Islet of Langerhans (tissue), 1 donor: ENCODE measurements around a stretch of chr7.

DNA sequence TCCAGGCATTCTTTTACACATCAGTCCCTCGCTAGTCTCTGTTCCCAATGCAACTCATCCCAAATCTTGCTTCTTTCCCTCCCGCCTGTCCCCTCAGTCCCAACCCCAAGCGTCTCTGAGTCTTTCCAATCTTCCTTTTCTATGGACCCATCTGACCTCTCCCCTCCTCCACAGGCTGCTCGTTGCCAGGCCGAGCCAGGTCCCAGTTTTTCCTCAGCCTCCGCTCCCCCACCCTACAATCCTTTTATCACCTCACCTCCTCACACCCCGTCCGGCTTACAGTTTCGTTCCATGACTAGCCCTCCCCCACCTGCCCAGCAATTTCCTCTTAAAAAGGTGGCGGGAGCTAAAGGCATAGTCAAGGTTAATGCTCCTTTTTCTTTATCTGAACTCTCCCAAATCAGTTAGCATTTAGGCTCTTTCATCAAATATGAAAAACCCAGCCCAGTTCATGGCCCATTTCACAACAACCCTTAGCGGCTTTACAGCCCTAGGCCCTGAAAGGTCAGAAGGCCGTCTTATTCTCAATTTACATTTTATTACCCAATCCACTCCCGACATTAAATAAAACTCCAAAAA, 8.7 kb upstream of the CCL26 start:
- RRBS = no CpG with 5 or more reads among the region's 13 CpGs

GRCh38 chr7:75922975-75923670, 8.2 kb downstream of the POR start:
- RRBS = no CpG with 5 or more reads among the region's 13 CpGs

DNA sequence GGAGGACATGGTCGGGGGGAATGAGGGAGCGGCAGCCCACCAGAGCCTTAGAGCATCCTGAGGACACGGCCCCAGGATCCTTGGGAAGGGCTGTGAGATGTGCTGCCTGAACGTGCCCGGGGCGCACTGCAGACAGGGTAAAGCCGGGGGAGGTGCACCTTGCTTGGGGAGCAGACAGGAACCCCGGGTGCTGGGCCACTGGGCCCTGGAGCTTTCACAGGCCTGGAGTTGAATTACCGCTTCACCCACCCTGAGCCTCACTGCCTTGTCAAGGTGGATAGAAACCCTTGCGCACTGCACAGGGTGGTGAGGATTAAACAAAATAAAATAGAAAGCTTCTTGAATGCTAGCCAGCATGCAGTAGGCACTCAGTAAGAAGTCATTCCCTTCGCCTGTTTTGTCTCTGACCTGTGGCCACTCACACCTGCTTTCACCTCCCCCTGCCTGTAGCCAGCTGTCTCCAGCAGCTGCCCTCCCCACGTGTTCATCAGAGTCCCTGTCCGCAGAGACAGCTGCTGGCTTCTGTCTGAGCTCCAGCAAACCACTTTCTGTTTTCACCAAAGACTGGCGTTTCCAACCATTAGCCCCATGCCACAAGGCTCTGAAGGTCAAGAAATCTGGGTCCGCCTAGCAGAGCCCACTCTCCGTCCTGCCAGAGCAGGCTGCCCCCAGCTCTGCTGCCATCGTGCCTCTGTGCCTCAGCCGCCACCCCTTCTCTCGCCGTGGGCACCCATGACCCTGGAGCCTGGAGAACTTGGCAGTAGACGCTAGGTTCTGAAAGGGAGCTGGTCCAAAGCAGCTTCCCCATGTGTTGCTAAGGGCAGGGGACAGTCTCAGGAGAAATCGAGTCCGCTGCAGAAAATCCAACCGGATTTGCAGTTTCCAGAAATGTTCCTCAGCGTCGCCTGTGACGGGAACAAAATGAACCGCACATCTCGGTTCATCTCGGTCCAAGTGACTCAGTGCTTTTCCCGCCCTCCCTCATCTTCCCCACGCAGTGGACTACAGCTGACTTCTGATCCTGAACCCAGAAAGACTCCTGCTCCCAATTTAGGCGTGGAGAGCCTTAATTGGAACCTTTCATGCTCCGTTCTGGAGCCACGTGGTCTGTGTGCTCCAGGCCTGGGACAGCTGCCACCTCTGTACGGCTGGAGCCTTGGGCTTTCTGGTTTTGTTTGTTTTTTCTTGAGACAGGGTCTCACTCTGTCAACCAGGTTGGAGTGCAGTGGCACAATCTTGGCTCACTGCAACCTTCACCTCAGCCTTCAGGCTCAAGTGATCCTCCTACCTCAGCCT, 28.1 kb downstream of the TMEM120A start:
- RRBS = 60% methylated on average over 2 of the region's 36 CpGs

DNA sequence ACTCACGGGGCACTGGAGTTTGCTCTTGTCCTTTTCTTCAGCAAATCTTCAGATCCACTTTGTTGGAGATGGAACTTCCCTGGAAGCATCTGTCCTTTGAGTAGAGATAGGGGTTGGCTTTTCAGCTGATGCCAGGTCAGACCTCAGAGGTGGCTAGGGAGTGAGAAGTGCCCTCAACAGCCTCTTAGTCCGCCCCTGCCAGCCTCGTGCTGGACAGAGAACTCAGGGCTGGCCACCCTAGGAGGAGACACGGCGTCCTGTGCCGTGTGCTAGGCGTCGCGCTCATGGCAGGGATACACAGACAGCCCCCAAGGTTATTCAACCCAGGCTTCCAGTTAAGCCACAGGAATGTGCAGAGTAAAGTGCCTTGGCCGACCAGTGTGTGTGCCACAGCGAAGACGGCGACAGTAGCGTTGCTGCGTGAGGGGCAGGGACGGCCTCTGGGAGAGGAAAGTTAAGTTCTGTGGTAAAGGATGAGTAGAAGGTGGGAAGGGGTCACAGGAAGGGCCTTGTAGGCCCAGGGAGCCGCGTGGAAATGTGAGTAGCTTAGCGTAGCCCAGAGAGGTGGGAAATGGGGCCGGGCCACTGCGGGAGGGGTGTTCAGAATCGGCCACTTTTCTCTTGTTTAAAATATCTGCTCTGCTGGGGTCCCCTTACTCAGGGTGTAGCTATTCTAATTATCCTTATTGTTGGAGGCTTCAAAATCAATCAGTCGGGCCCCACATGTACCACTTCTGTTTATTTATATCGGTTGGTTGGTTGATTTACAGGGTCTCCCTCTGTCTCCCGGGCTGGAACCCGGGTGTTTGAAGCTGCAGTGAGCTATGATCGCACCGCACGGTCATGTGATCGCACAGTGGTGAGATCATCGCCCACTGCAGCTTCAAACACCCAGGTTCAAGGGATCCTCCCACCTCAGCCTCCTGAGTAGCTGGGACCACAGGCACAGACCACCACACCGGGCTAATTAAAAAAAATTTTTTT, 24.6 kb downstream of the TMEM120A start:
- RRBS = no CpG with 5 or more reads among the region's 32 CpGs

GRCh38 chr7:75983284-75983856, 11.0 kb downstream of the TMEM120A start:
- RRBS = 61% methylated on average over 6 of the region's 23 CpGs

- RRBS = no CpG with 5 or more reads among the region's 9 CpGs
Measured at GRCh38 chr7:76049257-76049883, 1.5 kb downstream of the MDH2 start.

DNA sequence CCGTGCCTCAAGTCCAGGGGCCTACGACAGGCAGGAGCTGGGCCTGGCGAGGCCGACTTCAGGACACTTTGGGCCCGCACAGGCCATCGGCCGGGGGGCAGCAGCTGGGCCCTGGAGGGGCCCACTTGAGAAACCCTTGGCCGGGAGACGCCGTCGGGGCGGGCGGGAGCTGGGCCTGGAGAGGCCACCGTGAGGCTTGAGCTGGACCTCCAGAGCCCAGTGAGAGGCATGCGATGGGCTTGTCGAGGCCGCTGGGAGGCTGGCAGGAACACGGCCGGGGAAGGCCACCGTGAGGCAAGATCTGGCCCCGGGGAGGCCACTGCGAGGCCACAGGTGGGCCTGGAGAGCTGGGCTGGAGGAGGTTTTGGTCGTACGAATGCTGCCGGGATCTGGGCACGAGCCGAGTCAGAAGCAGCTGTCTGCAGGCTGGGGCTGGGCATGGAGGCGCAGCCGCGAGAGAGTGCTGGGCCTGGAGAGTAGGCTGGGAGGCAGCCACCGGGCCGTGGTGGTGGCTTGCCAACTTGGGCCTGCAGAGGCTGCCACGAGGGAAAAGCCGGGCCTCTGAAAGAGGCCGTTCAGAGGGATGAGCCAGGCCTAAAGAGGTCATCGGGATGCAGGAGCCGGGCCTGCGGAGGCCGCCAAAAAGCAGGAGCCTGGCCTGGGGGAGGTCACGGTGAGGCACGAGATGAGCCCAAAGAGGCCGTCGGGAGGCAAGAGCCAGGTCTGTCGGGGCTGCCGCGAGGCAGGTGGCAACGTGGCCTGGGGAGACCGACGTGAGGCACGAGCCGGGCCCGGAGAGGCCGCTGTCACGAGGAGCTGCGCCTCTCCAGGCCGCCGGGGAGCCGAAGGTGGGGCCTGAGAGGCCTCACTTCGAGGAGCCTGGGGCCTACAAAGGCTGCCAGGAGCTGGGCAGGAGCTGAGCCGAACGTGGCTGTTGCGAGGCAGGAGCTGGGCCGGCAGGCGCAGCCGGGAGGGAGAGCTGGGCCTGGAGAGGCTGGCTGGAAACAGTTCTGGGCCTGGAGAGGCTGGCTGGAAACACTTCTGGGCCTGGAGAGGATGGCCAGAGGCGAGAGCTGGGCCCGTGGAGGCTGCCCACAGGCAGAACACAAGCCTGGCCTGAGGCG, 24.3 kb downstream of the MDH2 start:
- RRBS = 96% methylated on average over 16 of the region's 68 CpGs

DNA sequence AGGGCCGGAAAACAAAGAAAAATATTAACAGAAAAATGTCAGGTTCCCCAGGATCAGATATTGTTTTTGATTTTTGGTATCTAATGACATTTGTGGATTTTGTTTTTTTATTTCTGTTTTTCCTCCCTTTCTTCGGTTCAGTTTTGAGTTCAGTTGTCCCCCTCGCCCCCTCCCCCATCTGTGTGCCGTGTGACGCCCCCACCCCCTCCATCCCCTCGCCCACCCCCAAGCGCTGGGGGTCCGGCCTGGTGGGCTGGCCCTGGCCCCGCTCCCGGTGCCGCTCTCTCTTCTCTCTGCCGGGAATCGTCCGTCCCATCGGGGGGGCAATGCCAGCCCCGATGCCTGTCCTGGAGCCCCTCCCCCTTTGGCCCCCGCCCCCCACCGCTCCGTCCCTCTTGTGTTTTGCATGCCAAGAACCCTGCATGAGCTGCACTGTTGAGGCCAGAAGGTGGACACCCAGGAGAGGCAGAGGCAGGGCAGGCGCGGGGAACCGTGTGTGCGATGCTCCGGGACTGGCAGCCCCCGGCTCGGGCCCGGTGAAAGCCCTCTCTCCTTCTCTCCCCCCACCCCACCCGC, 22.2 kb upstream of the HSPB1 start:
- RRBS = no CpG with 5 or more reads among the region's 28 CpGs

DNA sequence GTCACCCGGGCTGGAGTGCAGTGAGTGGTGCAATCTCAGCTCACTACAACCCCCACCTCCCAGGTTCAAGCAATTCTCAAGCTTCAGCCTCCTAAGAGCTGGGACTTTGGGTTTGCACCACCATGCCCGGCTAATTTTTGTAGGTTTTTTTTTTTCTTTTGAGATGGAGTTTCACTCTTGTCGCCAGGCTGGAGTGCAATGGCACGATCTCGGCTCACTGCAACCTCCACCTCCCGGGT, 10.1 kb upstream of the HSPB1 start:
- RRBS = no CpG with 5 or more reads among the region's 6 CpGs

DNA sequence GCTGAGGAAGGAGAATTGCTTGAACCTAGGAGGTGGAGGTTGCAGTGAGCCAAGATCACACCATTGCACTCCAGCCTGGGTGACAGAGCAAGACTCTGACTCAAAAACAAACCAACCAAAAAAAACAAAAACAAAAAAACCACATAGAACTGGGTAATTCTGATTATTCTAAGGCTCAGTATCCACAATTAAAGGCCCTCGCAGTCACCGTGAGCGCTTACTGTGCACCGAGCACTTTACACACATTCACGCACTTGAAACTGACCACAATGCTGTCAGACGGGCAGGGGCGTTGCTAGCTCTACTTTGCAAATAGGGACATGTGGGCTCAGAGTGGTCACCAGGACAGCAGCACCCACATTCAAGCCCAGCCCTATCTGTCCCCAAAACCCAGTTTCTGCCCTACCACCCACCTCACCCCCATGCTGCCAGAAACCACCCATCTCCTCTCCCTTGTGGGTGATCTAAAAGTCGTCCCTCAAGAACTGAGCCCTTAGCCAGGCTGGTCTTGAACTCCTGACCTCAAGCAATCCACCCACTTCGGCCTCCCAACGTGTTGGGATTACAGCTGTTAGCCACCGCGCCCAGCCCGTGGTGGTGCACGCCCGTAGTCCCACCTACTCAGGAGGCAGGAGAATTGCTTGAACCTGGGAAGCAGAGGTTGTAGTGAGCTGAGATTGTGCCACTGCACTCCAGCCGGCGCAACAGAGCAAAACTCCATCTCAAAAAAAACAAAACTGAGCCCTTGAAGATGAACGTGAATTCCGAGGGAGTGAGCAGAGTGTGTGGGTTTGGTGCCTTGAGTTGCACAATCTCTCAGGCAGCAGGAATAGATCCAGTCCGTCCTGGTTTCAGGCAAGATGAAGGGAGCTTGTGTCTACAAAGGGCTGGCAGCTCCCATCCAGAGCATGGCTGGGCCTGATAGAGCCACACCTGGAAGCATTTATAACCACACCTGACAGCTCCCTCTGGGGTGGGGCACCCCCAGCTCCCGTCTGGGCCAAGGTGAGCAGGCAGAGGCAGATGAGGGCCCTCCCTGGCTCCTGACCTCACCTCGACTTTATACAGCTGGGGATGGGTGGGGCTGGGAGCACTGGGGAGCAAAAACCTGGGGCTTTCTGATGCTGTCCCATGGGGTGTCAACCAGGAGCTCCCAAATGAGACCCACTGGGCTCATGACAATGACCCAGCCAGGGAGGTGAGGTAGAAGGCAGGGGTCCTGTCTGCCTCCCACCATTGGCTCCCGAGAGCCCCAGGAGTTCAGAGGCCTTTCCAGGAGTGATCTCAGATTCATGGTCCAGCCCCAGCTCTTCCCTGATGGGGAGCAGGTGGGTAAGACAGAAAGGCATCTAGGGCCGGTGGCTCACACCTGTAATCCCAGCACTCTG, 5.3 kb upstream of the HSPB1 start:
- RRBS = no CpG with 5 or more reads among the region's 24 CpGs

GRCh38 chr7:76308918-76309274, 6.4 kb downstream of the HSPB1 start:
- RRBS = no CpG with 5 or more reads among the region's 10 CpGs

DNA sequence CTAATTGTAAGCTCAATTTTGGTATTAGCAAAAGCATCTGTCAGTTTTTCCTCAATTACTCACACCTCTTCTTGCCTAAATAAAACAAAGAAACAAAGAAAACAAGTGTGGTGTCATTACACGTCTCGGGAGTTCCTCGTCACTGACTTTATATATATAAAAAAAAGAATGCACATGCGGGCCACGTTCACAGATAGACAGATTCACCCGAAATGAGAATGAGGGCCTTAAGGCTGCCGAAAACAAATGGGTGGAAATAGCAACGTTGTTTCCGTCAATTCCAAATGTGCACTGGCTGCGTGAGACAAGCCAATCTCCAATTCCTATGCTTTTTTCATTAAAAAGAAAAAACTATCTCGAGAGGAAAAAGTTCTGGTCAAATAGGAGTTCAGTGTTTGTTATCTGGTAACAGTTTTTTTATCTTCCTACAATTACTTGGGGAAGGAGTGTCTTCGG, 25.5 kb downstream of the HSPB1 start:
- RRBS = no CpG with 5 or more reads among the region's 12 CpGs

DNA sequence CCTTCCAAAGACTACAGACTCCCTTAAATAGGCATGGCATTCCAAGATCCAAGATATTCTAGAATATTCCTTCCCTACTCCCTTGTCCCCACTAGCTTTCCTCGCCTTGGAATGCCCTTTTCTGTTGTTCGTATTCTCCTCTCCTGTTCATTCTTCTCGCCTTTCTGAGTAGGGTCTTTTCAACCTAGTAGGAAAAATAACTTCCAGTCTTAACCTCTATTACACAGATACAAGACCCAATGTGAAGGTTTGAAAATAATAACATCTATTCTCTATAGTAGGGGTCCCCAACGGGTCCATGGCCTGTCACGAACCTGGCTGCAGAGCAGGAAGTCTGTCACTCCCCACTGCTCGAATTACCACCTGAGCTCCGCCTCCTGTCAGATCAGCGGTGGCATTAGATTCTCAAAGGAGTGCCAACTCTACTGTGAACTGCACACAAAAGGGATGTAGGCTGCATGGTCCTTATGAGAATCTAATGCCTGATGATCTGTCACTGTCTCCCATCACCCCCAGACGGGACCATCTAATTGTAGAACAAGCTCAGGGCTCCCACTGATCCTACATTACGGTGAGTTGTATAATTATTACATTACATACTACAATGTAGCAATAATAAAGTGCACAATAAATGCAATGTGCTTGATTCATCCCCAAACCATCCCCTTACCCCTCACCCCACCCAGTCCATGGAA, 7.4 kb downstream of the YWHAG start:
- RRBS = no CpG with 5 or more reads among the region's 10 CpGs

GRCh38 chr7:76464653-76465504, 3.4 kb downstream of the DTX2 start:
- RRBS = no CpG with 5 or more reads among the region's 14 CpGs

- RRBS = no CpG with 5 or more reads among the region's 8 CpGs
Measured at GRCh38 chr7:76571305-76572243, 28.5 kb upstream of the SPDYE16 start.

GRCh38 chr7:76590697-76591414, 36.2 kb downstream of the POMZP3 start:
- RRBS = no CpG with 5 or more reads among the region's 7 CpGs

DNA sequence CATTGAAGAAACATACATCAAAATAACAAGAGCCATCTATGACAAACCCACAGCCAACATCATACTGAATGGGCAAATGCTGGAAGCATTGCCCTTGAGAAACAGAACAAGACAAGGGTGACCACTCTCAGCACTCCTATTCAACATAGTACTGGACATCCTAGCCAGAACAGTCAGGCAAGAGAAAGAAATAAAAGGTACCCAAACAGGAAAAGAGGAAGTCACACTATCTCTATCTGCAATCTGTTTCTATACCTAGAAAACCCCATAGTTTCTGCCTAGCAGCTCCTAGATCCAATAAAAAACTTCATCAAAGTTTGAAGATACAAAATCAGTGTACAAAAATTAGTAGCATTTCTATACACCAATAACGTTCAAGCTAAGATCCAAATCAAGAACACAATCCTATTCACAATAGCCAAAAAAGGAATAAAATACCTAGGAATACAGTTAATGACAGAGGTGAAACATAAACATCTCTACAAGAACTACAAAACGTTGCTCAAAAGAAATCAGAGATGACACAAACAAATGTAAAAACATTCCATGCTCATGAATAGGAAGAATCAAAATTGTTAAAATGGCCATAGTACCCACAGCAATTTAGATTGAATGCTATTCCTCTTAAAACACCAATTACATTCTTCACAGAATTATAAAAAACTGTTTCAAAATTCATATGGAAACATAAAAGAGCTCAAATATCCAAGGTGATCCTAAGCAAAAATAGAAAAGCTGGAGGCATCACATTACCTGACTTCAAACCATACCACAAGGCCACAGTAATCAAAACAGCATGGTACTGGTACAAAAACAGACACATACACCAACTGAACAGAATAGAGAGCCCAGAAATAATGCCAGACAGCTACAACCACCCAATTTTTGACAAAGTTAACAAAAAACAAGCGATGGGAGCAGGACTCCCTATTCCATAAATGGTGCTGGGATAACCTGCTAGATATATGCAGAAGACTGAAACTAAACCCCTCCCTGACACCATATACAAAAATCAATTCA, 29.5 kb downstream of the POMZP3 start:
- RRBS = no CpG with 5 or more reads among the region's 3 CpGs

DNA sequence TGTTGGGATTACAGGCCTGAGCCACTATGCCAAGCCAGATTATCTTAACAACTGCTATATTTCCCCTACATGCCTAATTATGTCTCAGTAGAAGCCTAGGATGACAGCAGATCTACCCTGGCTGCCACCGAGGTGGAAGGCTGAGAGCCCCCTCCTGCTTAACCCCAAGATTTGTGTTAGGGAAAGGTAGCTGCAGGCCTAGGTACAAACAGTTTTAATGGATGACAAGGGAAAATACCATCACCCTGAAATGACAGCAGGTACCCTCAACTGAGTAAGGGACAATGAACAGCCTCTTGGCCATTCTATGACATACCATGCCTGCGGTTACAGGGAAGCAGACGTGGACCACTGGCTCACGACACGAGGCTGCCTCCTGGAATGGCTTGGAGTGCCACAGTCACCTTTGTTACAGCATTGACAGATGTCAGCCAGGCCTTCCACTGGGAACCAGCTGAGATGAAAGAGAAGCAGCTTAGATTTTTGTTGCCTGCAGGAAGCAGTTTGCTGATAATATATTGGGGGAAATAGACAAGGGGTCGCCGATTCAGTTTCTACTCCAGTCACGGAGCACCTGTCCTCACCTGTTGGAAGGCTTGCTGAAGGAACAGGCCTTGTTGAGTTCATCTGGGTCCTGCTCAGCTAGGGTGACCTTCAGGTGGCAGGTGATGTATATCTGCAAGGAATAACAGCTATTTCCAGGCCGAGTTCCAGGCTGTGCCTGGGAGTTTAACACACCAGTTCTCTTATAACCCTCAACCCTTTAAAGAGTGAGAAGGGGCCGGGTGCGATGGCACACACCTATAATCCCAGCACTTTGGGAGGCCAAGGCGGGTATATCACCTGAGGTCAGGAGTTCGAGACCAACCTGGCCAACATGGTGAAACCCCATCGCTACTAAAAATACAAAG, 15.7 kb downstream of the POMZP3 start:
- RRBS = no CpG with 5 or more reads among the region's 14 CpGs

GRCh38 chr7:76625483-76626466, 1.3 kb downstream of the POMZP3 start:
- RRBS = no CpG with 5 or more reads among the region's 23 CpGs

DNA sequence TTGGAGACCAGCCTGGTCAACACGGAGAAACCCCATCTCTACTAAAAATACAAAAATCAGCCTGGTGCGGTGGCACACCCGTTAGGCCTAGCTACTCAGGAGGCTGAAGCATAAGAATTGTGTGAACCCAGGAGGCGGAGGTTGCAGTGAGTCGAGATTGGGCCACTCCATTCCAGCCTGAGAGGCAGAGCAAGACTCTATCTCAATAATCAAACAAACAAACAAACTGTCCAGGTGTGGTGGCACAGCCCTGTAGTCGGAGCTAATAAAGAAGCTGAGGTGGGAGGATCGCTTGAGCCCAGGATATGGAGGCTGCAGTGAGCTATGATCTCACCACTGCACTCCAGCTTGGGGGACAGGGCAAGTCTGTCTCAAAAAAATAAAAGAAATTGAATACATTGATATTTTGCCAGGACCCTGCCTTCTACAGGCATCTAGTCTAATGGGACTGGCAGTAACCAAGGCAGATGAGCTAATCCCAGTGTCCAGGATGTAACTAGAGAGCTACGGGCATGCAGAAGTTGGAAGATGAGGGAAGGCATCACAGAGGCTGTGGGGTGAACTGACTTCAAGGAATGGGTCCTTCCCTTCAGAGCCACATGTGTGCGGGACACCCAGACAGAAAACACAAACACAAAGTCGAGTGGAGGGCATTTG, 8.6 kb downstream of the SPDYE18 start:
- RRBS = no CpG with 5 or more reads among the region's 10 CpGs